Glomerular endothelial cell (primary cell): Measurements from ENCODE around the genes COG8 and FCSK.

DNA sequence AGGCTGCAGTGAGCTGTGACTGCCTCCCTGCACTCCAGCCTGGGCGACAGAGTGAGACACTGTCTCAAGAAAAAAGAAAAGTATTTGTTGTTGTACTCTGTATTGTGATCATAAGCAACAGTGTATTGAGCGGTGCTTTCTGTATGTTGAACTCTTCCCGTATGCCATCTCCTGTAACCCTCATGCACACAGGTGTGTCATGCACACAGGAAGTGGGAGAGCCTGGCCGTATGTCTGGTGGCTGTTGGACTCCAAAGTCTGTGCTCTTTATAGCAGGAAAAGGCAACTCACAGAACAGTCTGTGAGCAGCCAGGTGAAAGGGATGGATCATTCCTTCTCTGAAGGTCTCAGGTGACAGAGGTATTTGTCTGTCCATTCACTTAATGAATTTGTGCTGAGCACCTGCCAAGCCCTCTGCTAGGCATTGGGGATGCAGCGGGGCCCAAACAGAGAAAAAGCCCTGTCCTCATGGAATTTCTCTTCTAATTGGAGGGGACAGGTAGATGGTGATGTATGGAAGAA lies 17.3 kb downstream of the CDH1 start:
- RAMPAGE, long total RNA = no peak

GRCh38 chr16:68971963-68972531 lies 128.7 kb downstream of the TANGO6 start:
- RAMPAGE, long total RNA = no peak

DNA sequence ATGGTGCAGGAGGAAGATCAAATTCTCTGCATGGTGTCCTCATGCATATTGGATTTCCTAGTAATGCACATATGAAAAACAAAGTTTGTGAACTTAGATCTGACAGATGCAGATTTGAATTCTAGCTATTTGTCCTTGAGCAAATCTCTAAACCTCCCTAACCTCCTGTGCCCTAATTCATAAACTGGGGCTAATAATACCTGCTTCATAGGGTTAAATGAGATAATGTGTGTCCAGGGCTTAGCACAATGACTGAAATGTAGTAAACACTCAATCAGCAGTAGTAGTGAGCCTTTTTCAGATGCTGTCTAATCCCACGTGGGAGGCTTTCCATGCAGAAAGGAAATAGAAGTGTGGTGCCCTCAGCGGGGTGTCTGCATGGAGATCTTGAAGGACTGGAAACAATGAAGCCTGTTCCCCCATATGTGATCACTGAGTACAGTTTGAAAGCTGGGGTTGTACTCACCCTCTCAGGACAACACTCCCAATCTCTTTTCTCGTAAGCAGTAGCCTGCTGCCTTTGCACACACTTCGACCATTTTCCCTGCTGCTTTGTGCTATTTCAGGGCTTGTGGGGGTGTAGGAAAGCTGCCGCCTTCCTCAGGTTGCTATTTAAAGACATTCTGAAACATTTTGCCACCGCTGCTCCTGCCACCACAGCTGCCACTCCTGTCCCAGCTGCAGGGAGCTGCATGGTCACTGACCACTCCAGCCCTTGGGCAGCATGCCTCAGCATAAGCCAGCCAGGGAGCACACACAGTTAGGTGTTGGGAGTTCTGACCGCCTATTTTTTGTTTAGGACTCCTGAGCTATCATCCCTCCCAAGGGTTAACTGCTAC lies 40.7 kb upstream of the HAS3 start:
- RAMPAGE, long total RNA = no peak

DNA sequence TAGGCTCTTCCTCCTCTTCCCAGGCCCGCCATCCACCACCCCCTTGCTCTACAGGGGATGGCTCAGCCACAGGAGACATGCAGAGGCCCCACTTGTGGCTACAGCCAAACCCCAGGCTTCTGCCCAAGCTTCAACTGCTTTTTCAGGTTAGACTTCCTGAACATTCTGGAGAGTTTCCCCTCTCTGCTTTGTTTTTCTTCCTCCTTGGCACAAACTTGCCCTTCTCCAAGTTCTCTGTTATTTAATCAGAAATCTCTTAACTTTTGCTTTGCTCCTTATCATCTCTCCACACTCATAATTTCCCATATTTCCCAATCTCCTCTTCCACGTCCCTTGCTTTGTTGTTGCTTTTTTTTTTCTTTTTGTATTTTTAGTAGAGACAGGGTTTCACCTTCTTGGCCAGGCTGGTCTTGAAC lies 18.2 kb upstream of the HAS3 start:
- RAMPAGE, long total RNA = no peak

DNA sequence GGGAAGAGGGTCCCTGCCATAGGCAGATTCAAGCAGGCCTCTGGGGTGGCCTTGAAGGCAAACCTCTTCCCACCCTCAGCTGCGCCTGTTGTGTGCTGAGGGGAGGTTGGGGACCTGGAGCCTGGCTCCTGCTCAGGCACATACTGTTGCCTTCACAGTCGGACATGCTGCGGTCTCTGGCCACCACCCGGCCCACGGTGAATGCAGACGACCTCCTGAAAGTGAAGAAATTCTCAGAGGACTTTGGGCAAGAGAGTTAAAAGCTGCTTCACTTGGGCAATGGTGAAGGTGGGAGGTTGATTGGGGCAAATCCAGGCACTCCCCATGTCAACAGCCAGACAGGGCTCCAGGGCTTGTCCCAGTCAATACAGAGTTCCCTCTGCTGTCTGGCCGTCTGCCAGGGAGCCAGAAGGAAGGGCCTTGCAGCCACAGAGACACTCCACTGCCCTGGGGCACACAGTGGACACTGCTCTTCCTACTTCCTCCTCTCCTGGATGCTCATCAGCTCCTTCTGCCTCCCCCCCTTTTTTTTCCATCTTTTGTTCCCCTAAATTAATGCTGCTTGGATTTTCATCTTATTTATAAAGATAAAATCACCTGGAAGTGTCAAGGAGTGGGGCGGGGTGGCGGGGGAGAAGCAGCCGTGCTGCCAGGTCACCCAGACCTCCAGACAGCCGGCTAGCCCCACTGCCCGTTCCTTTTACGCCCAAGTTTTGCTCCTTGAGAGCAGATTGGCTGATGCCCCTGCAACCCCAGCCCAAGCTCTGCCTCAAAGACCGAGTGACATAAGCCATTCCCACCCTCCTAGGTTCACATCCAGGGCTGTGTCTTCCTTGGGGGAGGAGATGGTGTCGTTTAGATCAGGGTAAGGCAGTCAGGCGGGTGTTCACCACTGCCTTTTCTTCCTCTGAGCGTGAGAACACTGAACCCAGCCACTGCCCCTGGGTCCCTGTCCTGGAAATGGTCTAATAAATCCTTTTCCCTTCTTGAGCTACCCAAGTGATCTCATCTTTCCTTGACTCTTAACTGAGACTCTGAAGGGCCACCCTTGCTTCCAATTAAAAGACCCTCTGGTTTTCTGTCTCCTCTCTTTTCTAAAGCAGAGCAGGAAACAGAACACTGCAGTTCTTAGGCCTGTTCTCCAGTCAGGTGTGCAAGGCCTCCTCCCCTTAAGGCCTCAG lies 5.9 kb downstream of the PDF start:
- RAMPAGE, long total RNA = no peak

DNA sequence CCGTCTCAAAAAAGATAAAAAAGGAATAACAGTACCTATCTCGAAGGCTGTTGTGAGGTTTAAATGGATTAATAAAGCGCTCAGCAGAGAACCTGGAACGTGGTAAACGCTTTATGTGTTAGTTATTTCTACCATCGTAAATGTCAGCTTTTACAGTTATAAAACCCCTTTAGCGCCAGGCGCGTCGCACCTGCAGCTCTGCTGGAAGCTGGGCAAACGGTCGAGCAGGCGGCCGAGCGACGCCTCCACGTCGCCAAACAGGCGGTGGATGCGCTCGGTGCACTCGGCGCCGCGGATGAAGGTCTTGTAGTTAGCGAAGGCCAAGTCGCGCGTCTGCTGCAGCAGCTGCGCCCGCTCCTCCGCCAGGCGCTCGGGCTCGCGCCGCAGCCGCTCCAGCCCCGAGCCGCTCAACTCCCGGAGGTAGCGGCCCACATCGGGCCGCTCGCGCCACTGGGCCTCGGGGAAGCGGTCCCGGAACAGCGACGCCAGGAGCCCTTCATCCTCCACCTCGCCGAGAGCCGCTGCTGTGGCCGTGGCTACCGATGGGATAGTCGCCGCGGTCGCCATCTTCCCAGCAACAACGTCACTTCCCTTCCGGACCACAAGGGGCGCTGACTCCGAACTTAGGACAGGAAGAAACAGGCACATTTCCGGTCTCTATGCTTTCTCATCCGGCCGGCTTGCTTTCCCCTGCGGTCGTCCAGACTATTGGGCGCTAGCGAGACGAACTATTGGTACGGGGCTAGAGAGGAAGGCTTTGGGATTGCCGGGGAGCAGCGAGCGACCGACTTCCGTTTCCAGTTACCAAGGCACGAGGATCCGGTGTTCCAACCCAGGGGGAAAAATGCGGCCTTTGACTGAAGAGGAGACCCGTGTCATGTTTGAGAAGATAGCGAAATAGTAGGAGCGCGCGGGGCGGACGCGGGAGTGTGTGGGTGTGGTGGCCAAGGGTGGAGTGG lies at the start of gene COG8:
Gene COG8 (minus strand): TSS at position 579 of the 959 bp plus-strand sequence.
- RAMPAGE, long total RNA = no peak

- RAMPAGE, long total RNA = no peak
These were observed 1.2 kb downstream of the NFAT5 start for GRCh38 chr16:69566790-69567555.

GRCh38 chr16:69613340-69613851 lies 47.6 kb downstream of the NFAT5 start:
- RAMPAGE, long total RNA = no peak

- RAMPAGE, long total RNA = no peak
These were observed 63.5 kb downstream of the NFAT5 start for GRCh38 chr16:69629139-69629759.

DNA sequence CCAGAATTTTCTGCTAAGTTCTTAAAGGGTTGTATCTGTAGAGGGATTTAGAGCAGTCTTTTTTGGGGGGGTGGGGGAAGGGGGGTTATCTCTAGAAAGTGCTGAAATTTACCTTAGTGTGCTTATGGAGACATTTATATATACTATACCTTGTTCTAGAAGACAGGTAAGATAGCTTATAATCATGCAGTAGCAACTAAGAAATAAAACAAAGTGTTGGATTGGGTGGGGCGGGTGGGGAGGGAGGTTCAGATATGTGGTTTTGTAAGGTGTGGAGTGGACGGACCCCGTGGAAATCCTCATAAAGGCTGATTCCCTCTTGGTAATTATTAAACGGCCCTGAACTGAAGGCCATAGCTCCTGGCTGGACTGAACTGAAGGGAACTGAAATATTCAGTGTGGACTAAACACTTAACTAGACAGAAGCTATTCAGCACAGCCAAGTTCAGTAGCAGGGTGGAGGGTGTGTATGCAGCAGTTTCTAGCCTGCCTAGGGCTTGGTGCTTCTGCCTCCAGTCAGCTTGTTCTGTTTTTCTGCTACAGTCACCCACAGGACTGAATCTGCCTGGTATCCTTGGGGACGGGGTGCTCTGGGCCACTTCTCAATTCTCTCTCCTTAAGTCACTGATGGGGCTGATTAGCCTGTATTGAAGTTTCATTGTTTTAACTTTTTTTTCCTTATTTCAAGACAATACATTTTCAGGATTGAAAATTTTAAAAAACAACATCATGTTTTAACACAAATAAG lies 77.0 kb downstream of the WWP2 start:
- RAMPAGE, long total RNA = no peak

- RAMPAGE, long total RNA = no peak
These were observed 7.9 kb upstream of the CLEC18A start for GRCh38 chr16:69943211-69943576.

GRCh38 chr16:69977254-69977531 lies 26.1 kb downstream of the CLEC18A start:
- RAMPAGE, long total RNA = no peak

DNA sequence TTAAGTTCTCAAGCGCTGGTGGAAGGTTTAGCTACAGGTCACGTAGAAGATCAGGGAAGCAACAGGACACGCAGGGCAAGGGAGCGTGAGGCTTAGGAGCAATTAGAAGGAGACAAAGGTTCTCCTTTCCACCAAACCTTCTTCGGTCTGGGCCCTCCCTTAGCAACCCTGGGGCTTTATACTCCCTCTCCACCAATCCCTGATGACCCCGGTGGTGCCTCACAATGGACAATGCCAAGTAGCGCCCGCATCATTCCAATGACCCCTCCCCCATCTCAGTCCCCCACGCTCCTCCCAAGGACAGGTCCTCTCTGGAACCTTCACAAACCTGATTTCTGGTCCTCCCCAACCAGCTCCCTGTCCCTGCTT lies 39.1 kb downstream of the CLEC18A start:
- RAMPAGE, long total RNA = no peak

DNA sequence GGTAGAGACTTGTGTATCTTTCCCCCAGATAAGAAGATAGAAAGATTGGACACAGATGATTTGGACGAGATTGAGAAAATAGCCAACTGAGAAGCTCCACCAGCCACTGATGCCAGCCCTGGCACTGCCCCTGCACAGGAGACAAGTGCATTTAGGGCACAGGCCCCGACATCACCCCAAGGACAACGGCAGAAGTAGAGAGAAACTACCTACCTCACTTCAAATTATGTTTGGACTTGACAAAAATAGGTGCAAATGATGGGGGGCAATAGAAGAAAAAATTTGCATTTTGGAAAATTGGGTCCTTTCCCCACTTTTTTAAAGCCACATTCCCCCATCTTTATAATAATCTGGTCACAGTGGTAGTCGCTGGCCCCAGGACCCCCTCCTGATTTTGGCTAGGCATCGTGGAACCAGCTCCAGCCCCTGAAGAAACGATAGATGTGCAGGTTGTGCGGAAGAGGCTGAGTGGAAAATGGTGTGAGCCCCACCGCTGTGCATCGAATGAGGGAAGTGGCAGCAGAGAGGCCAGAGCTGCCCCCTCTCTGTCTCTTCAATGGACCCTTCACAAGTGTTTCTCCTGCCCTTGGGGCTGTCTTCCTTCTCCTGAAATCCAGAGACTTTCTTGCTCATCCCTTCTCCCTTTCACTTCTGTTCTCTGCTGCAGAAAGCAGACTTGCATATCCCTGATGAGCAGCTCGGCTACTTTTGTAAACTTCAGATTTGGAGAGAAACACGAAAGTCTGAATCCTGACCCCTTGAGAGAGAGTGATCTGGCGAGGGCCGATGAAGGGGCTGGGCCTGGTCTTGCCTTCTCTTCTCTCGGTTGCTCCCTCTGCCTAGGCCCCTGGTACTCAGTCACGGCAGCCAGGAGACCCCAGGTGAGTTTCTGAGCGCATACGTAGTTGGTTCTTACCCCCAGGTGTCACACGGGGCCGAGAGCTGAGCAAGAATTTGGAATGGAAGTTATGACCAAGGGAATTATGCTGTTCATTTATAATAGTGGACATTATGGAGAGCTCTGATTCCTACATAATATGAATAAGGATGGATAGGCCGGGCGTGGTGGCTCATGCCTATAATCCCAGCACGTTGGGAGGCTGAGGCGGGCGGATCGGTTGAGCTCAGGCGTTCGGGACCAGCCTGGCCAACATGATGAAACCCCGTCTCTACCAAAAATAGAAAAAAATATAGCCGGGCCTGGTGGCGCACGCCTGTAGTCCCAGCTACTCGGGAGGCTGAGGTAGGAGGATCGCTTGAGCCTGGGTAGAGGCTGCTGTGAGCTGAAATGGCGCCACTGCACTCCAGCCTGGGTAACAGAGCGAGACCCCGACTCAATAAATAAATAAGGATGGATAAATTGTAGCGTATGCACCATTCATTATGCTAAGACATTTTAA lies 25.7 kb downstream of the DDX19A start:
- RAMPAGE, long total RNA = no peak

DNA sequence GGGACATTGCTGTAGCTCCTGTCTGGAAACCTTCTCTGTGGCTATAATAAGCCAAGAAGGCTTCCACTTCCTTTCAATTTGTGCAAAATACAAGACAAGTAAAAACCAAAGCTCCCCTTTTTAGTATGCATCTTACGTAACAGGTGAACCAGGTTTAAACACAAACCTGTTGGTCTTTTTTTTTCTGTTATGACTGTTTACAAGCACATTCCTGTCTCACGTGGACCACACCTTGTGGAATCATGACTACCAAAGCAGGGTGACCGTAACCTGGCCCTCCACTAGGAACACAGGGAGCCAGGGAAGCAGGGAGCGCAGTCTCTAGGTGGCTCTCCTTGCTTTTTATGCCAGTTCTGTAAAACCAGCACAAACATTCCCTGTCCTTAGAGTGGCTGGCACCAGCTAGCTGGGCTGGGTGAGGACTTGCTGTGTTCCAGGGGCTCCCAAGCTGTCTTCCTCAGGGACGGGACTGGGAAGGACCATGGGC lies 44.0 kb downstream of the DDX19A start:
- RAMPAGE, long total RNA = no peak

DNA sequence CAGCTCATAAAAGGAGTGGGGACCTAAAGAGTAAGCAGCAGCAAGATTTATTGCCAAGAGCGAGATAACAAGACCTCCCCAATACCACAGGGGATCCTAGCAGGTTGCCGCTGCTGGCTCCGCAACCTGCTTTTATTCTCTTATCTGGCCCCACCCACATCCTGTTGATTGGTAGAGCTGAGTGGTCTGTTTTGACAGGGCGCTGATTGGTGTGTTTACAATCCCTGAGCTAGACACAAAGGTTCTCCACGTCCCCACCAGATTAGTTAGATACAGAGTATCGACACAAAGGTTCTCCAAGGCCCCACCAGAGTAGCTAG lies 4.2 kb upstream of the FCSK start:
- RAMPAGE, long total RNA = no peak

DNA sequence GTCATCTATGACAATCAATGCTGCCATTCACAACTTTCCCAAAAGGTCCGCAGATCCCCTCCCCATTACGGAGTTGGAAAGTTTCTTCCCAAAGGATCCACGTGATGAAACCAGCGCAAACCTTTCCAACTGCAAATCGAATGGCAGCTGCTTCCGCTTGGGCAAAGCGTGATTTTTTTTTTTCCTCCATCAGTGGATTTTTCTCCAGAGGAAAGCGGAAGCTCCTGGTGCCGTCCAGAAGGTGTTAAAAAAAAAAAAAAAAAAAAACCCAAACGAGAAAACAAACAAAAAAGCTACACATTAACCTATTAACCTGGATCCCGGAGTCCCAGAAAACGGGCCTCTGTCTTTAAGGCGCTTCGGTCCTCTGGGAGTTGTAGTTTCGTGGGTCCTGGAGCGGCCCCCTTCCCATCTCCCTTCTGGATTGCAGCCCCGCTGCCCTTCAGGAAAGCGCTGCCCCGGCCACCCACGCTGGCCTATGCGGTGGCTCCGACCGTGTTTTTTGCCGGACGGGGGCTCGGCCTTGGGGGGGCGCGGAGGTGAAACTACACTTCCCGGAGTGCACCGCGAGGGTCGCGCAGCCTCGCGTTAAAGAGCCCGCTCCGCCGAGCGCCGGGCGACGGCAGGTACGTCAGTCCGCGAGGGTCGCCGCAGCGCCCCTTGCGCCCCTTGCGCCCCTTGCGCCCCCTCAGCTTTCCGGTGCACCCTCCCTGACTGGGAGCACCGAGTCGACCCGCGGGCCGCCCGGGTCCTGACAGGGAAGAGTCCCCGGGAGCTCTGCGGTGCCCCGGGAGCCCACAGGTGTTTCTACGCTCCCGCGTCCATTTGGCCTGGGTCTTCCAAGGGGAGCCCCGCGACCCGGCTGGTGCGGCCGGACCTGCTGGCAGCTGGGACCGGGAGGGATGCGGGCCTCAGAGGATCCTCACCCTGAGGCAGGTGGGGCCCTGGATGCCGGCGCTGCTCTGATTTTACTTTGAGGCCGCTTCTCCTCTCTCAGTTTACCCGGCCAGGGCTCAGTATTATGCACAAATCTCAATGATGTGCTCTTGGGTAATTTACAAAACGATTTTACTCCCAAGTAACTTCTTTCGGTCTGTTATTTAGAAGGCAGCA lies at the start of gene FCSK:
Gene FCSK (plus strand): TSS at position 591 of the 1,113 bp plus-strand sequence.
- RAMPAGE, long total RNA = no peak

DNA sequence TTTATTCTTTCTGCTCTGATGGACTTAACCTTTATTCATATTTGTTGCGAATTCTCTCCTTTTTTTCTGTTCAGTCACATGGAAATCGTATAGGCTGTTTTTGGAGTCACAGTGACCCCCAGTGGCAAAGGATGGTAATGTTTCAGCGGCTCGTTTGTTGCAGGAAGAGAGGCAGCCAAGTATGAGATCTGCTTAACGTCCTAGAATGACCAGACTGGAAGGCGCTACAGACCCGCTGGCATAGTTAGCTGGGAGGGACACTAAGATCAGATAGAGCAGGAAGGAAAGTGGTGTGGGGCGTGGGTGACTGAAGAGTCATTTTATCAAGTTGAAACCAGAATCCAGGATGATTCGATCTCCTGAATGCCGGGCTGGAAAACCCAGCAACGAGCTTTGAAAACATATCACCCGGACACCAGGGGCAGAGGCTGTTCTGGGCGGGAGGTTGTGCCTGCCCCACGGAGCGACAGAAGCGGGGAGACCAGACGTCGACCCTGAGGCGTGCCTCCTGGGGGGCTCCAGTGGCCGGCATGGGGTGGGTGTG lies 7.5 kb downstream of the IL34 start:
- RAMPAGE, long total RNA = no peak

DNA sequence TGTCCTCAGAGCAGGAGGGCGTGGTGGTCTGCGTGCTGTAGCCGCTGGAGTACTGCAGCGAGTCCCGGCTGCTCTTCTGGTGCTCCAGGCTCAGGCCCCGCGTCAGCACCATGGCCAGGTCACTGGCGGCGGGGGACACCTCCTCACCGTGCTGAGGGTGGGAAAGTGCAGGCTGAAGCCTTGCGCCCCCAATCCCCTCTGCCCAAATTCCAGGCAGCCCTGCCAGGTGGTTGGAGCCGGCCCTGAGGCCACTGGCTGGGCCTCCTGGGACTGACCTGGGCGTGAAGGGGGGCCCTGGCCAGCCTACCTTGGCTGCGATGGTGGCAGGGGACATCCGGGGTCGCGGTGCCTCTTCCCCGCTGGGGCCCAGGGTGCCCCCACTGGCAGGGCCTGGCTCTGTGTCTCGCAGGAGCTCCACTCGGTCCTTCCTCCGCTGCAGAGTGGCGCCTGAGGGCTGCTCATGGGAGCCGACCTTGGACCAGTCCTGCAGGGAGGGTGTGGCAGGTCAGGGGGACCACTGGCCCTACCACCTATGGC lies 18.3 kb downstream of the IL34 start:
- RAMPAGE, long total RNA = no peak

- RAMPAGE, long total RNA = no peak
These were observed 8.2 kb downstream of the MTSS2 start for GRCh38 chr16:70677531-70678173.